ENCODE results near the gene RLN1.

GRCh38 chr9:3721864-3722210 lies 196.0 kb upstream of the RFX3 start:
- PRO-cap, result no peak

DNA sequence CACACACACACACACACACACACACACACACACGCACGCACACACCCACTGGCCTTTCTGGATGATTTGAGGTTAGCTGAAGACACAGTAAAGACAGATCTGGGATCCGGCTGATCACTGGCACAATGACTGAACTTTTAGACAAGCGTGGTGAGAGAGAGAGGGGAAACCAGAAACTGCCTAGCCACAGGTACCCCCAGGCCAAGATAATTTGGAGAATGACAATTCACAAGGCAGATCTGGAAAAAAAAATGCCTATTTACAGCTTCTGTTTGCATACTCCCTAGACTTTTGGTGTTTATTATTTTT lies 348.1 kb downstream of the GLIS3 start:
- PRO-cap, result no peak

- PRO-cap, result no peak
Observed at GRCh38 chr9:4213202-4213948, 86.5 kb downstream of the GLIS3 start.

GRCh38 chr9:4293242-4294163 lies 6.4 kb downstream of the GLIS3 start:
- PRO-cap, result no peak

- PRO-cap, result no peak
Observed at GRCh38 chr9:4663932-4665157, 1.9 kb downstream of the SPATA6L start.

DNA sequence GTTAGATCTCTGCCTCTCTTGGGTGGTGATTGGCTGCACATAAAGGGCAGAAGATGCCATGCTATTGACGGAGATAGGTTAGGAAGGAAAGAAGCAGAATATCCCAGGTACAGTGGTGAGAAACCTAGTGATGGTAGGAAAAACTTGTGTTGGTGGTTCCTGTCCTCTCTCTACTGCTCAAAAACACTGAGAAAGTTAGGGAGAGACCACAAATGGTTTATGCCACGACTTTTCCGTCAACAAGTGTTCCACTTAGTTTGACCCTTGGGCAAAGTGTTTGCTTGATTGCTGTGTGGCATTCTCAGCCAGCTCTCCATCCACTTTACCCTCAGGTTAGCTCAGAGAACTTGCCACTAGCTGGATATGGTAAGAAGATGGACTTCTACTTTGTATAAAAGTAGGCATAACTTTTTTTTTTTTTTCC lies 1.5 kb downstream of the RCL1 start:
- PRO-cap, result no peak

- PRO-cap, result no peak
Observed at GRCh38 chr9:4841147-4841703, 48.5 kb downstream of the RCL1 start.

DNA sequence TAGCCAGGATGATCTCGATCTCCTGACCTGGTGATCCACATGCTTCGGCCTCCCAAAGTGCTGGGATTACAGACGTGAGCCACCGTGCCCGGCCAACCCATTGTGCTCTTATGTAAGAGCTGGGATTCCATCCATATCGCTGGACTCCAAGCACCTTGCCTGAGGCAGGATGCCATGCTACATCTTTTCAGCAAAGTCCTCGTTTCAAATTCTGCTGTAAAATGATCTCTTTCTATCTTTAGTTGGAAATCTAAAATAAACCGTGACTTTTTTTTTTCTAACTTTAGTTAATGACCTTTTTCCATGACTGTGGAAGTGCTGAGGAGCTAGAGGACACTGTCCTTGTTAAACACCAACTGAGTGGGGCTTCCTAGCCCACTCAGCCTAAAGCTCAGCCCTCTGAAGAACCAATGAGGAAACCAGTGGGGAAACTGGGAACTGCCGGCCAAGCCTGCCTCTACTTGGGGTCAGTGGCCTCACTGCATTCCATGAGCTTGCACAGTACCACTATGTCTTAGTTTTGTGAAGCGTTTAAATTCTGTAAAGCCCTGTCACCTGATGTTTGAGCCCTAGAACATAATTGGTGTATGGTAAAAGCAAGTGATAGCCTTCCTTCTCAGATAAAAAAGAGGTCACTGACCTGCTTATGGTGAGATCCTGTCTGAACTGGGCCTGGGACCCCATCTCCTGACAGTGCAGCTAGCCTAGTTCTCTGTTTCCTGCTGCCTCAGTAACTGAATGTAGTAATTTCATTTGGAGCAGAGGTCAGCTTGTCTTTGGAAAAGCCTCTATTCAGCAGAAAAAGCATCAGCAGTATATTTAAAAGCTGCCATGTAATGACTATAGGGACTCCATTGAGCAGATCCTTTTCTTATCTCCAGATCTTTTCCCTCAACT lies 61.0 kb downstream of the RCL1 start:
- PRO-cap, result no peak

DNA sequence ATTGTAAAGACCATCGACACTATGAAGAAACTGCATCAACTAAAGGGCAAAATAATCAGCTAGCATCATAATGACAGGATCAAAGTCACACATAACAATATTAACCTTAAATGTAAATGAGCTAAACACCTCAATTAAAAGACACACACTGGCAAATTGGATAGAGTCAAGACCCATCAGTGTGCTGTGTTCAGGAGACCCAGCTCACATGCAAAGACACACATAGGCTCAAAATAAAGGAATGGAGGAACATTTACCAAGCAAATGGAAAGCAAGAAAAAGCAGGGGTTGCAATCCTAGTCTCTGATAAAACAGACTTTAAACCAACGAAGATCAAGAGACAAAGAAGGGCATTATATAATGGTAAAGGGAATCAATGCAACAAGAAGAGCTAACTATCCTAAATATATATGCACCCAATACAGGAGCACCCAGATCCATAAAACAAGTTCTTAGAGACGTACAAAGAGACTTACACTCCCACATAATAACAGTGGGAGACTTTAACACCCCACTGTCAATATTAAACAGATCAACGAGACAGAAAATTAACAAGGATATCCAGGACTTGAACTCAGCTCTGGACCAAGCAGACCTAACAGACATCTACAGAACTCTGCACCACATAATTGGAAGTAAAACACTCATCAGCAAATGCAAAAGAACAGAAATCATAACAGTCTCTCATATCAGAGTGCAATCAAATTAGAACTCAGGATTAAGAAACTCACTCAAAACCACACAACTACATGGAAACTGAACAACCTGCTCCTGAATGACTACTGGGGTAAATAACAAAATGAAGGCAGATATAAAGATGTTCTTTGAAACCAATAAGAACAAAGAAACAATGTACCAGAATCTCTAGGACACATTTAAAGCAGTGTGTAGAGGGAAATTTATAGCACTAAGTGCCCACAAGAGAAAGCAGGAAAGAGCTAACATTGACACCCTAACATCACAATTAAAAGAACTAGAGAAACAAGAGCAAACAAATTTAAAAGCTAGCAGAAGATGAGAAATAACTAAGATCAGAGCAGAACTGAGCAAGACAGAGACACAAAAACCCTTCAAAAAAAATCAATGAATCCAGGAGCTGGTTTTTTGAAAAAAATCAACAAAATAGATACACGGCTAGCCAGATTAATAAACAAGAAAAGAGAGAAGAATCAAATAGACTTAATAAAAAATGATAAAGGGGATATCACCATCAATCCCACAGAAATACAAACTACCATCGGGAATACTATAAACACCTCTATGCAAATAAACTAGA lies 50.3 kb downstream of the INSL6 start:
- PRO-cap, result no peak

- PRO-cap, result no peak
Observed at GRCh38 chr9:5339677-5339968, at the start of gene RLN1. Gene RLN1 (minus strand): TSS chr9:5339876.

DNA sequence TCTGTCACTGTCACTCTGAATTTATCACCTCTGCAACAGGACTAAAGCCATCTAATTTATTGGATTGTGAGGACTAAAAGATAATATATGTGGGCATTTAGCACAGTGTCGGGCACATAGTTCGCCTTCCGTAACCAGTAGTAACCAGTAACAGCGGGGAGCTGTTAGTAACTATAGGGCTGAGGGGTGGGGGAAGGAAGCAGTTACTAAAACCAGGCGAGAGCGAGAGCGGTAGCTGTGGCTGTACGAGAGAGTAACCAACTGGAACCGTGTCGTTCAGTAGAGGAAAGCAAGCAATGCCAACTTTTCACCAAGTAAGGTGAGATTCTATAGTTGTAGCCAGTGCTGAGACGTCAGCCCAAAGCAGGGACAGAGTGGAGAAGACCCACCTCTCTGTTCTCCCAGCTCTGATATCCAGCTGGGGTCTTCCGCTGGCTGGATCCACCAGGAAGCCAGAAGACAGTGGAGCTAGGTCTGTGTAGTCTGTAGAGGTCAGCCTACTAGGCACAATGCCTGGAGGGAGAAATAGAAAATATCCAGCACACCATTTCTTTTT lies 1.1 kb upstream of the PLGRKT start:
- PRO-cap, result no peak

GRCh38 chr9:5451396-5451977 lies 1.1 kb downstream of the CD274 start:
- PRO-cap, result no peak

DNA sequence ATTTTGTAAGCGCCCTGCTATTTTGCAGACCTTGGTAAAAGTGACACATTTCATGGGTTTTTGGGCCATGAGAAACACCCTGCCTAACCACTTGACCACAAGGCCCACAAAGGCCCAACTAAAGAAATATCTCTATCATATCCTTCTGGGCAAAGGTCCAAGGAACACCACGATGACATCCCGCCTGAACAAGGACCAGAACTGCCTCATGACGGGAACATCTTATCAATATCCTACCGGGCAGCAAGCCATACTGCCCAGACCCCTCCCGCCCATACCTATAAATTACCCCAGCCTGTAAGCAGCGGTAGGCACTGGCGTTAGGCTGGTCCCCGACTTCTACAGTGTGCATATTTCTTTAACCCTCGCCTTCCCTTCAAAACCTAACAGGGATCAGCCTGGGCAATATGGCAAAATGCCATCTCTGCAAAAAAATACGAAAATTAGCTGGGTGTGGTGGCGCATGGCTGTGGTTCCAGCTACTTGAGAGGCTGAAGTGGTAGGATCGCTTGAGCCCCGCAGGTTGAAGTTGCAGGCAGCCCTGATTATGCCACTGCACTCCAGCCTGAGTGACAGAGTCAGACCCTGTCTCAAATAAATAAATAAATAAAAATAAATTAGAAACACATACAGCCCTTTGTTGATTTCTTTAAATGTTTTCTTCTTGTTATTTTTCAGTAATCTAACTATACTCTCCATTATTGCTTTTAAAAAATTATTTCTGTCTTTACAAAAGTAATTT lies 9.5 kb upstream of the PDCD1LG2 start:
- PRO-cap, result no peak

DNA sequence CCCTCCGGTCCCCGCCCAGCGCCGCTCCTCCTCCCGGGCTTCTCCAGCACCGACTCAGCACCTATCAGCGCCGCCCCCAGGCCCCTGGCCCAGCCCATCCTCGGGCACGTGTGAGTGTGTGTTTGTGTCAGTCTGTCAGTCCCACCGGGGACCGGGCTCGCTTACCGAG lies 1.4 kb downstream of the KIAA2026 start:
- PRO-cap, result no peak

DNA sequence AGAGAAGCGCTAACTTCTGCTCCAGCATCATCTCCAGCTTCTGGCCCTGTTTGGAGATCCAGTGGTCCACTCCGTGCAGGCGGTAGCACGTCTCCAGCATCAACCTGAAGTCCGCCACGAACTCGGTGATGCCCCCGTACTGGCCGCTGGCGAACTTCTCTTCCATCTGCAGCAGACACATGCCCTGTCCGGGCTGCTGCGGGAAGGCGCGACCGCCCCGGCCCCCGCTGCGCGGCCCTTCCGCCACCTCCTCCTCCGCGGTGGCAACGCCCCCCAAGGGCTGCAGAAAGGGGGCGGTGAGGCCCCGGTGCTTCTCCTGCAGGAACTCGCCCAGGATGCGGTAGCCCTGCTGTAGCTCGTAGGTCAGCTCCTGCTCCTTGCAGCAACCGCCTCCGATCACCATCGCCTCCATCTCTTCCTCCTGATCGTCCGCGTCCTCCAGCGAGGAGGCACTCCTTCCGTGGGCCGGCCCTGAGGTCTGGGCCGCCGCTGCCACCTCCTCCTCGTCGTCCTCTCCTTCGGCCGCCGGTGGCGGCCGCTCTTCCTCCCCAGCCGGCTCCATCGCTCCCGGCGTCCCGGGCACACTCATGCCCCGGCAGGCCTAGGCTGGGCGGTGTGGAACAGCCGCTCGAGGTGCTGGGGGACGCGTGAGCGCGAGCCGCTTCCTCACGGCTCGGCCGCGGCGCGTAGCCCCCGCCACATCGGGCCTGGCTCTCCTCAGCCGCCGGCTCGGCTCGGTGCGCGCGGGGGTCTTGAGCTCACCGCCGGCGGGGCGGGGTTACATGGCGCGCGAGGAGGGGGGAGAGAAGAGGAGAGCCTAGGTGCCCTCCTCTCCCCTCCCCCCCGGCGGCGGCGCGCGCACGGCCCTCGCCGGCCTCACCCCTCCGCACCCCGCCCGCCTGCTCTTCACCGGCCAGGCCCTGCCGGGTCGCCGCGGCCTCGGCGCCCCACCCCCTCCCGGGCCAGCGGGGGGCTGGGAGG lies 793 bp downstream of the KIAA2026 start:
- PRO-cap, result no peak

DNA sequence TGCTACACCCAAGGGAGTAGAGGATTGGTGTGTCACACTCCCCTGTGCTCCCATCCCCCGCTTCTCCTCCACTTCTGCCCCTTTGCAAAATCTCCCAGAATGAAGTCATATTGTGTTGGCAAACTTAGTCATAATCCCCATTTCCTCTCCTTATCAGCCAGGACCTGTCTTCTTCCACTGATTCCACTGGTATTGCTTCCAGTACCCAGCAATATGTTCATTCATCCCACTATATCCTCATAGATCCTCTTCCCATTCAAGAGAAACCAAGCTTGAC lies 14.8 kb downstream of the IL33 start:
- PRO-cap, result no peak

GRCh38 chr9:6414339-6414717 lies 1.3 kb downstream of the UHRF2 start:
- PRO-cap, result no peak

GRCh38 chr9:6692637-6693253 lies 47.2 kb upstream of the GLDC start:
- PRO-cap, result unidirectional peak, plus-strand start at chr9:6693008

DNA sequence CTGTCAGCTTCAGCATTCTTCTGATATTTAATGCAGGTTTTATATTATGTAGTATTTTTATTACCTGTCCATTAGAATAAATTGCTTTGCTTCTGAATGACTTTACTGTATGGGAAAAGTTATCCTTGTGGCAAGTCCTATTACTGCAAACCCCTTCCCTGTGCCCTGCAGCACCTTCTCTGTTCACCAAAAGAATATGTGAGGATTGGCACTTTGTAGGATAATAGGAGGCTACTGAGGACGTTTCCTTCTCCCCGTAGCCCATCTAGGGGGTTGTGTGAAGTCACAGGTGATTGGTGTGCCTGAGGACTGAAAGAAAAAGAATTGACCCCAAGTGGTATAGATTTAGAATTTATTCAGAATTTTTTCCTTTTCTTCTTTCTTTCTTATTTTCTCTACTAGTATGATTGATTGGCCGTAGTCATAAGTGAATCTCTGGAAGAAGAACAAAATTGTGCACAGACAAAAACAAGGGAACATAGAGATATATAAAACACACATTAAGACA lies 296.2 kb downstream of the KDM4C start:
- PRO-cap, result no peak

DNA sequence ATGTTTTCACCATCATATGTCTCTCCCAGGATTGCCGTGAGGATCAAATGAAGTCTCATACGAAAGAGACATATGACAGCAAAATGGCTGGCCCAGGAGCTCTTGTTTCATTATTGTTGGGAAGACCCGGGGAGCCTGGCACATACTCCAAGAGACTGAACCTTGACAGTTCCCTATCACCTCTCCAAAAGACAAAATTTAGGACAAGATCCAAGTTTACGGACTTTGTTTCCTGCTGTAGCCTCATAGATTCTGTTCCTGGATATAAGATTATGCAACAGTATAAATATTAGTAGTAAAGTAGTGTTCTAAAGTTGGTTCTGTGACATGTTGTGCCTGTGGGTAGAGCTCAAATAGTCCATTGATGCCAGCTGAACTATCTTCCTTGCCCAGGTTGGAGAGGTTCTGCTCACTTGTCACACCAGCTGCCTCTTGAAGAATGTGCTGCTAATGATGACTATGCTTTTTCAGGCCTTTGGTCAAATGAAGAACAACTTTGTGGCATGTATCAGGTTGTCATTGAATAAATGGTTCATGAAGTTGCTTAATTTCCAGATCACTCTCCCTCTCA lies 430.2 kb downstream of the DMAC1 start:
- PRO-cap, result no peak

Data from SP-49 (cell line).